ENCODE measurements around a stretch of chr13.

DNA sequence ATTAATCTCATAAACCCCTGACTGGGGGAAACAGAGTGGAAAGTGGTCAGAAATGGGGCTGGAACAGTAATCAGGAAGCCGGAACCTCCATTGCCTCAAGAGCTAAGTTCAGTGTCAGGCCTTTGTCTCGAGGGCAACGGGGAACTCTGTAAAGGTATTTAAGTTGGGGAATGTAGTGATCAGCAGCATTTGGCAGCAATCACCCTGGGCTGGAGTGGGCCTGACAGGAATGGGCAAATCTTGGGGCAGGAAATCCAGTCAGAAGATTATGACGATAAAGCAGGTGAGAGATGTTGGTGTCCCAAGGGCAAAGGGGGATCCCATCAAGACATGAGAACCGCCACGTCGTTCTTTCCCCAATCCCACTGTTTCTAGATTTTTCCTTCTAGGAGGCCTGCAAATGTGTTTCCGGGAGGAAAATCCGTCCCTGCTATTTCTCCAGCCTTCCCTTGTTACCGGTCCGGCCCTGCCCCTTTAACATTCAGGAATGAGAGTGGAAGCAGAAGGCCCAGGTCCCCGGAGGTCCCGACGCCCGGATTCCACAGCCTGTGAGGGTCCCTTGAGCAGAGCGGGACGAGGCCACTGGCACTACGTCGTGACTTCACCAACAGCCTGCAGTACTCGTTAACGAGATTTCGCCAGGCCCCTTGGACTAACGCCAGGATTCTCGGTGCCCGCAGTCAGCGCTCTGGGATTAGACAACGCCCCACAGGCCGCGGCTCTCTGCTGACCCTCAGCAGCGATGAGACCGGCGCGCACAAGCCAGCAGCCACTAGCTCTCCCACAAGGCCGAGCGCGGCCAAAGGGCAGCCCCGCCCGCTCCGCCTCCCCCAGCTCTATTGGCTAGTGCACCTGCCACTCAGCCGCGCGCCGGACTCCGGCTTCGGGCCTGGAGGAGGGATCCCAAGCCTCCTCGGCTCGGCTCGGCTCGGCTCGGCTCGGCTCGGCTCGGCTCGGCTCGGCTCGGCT is 19.6 kb downstream of the SMIM2 start:
- RRBS, result 25% methylated on average over 2 of the region's 56 CpGs

- RRBS, result no CpG with 5 or more reads among the region's 8 CpGs
These were observed 102.6 kb upstream of the SERP2 start for GRCh38 chr13:44270867-44271586.

- RRBS, result no CpG with 5 or more reads among the region's 4 CpGs
These were observed 60.0 kb upstream of the SERP2 start for GRCh38 chr13:44313441-44314166.

GRCh38 chr13:44332328-44332958 is 41.2 kb upstream of the SERP2 start:
- RRBS, result no CpG with 5 or more reads among the region's 6 CpGs

DNA sequence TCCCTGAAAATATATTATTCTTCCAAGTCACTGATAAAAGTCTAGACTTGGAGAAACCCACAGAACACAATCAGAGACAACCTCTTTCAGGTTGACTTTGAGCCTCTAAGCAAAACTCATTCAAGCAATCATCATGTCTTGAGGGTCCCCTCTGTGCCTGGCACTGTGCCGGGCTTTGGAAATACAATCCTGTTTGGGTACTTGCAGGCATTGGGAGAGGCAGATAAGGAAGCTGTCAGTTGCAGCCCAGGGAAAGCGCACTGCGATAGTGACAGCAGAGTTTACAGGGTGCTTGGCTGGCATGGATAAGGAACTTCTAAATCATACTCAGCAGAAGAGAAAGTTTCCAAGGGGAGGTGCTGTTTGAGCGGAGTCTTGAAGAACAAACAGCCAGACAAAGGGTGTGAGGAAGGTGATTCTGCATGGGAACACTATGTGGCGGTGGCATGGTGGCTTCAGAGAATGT is 9.0 kb downstream of the SERP2 start:
- RRBS, result no CpG with 5 or more reads among the region's 5 CpGs

GRCh38 chr13:44393339-44393925 is 19.8 kb downstream of the SERP2 start:
- RRBS, result no CpG with 5 or more reads among the region's 8 CpGs

DNA sequence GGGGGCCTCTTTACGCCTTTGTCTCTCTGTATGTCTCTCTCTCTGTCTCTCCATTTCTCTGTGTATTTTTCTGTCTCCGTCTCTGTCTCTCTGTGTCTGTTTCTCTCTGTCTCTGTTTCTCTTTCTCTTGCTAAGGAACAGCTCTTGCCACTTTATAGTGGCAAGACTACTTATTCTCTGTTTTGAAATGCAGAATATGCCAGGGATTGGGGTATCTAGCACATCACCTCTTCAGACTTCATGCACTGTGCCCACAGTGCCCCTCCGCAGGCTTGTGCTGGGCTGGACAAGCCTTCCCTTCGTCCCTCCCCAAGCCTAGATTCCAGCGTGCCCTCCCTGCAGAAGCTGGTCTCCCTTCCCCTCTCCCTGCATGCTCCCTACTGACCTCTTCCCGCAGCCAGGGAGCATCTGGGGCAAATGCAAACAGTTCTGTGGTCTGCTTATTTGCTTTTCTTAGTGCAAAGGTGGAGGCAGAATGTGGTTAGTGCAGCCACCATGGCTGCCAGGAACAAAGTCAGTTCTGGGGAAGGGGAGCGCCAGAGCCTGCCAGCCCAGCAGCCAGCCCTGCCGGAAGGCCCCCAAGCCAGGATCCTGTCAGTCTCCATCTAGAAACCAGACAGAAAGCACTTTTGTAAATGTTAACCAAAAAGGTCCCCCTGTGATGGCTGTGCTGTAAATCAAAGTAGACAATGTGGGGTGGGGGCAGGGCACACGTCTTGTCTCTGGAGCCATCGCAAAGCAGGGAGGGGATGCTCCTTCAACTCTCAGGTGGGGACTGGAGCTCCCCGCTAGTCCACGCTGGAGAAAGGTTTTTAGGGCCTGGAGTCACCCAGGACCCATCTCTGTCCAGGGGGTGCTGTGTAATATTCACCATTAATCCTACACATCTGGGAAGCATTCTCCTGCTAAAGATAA is 30.6 kb downstream of the SERP2 start:
- RRBS, result no CpG with 5 or more reads among the region's 12 CpGs

DNA sequence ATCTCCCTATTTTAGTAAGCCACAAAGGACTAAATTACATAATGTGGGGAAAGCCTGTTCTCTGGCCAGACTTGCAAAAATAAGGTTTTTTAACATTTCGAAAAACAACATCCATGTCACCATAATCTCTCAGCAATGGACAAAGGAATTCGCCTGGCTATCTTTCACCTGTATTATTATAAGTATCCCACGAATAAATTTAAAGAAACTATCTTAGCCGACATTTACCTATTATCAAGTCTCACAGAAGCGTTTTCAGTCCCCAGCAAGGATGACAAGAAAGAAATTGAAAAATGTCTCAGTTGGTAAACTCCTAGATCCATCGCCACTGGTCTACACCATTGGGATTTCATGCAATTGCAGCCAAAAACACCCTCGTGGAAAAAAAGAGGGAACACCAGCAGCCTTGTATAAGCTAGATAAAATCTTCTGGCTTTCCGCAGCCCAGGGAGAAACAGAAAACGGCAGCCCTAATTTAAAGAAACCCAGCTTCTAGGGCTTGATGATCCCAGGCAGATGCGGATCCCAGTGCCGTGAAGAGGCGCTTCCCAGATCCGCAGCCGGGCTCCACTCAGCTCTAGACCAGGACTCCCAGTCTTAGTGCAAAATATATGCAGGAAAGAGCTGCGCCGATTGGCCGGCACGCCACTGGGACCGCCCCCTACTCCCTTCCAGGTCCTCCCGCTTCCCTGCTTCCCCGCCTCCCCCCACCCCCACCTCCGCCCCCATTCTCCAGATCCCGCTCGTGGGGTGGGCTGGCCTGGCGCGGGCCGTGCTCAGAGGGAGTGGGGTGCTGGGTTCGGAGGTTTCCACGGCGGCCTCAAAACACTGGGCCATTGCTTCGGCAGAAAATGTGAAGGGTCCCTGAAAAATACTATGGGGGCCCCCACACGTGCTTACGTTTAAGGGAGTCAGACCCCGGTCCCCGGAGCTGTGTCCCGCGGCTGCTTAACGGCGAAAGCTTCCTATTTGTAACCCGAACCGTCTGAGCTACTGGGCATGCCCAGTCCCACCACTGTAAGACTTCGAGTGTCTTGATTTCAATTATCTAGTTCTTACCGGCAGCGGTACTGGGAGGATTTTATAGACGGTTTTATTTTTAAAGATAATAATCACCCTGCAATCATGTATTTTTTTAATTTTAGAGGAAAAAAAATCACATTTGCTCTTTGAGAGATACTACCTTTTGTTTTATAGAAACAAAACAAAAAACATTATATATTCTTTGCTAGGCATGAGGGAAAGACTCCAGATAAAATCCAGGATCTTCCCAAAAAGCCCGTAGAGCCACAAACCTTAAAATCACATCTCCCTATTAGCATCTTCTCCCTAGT is 63.1 kb downstream of the SERP2 start:
- RRBS, result under 1% methylated on average over 4 of the region's 46 CpGs

GRCh38 chr13:44437744-44438036 is 64.1 kb downstream of the SERP2 start:
- RRBS, result no CpG with 5 or more reads among the region's 1 CpG

DNA sequence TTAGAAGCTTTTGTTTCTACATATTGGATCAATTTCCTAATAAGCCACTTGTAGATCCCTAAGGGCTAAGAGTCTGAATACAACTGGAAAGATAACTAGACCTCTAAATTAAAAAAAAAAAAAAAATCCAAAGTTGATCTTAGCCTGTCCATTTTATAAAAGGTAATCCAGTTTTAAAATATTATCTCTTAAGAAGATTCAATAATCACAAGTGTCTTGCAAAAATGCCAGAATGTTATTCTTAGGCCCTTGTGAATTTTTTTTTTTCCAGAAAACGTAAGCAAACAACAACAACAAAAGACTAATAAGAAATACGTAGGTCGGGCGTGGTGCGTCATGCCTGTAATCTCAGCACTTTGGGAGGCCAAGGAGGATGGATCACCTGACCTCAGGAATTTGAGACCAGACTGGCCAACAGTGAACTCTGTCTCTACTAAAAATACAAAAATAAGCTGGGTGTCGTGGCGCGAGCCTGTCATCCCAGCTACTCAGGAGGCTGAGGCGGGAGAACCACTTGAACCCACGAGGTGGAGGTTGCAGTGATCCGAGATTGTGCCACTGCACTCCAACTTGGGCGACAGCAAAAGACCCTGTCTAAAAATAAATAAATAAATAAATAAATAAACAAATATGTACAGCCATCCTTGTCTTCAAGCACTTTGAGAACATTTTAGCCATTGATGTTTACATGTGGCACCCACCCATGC is 21.0 kb downstream of the TSC22D1 start:
- RRBS, result no CpG with 5 or more reads among the region's 12 CpGs

DNA sequence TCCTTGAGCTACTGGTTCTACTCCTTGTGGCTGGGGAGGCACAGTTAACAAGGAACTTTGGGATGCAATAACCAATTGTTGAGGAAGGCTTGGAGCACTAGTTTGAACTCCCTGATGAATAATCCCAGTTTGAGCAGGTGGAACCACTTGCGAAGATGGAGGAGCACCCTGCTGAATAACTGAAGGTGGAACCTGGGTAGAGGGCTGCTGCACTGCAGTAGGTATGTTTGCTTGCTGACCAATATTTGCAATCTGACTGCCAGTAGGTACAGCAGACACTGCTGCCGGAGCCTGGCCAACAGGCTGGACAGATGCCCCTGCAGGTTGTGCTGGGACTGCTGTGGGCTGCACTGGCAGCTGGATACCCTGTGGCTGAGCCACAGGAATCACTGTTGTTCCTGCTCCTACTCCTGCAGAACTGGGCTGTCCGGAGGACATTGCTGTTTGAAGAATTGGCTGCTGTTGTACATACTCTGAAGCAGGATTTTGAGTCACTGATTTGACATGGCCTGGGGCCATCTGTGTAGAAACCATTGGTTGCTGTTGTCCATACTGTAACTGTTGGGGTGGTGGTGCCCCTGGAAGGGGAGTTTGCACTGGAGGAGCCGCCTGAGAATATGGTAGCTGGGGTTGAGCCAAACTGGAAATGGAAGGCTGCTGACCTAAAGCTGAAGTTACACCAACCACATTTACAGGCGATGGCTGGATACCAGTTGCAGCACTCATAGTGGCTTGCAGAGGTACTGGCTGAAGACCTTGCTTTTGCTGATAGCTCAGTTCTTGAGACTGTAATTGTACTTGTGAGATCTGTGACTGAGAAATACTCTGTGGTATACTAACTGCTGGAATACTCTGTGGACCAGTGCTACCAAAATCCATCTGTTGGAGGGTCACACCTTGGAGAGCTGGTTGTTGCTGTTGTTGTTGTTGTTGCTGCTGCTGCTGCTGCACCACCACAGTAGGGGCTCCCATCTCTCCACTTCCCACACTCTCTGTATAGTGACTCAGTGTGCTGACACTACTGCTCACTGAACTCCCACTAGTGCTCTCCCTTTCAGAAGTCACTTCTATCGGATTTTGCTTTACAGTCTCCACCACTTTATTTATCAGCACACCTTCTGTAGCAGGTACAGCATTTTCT is 2.1 kb downstream of the TSC22D1 start:
- RRBS, result no CpG with 5 or more reads among the region's 6 CpGs

GRCh38 chr13:44576879-44577209 is 714 bp upstream of the TSC22D1 start:
- RRBS, result 1% methylated on average over 9 of the region's 39 CpGs

DNA sequence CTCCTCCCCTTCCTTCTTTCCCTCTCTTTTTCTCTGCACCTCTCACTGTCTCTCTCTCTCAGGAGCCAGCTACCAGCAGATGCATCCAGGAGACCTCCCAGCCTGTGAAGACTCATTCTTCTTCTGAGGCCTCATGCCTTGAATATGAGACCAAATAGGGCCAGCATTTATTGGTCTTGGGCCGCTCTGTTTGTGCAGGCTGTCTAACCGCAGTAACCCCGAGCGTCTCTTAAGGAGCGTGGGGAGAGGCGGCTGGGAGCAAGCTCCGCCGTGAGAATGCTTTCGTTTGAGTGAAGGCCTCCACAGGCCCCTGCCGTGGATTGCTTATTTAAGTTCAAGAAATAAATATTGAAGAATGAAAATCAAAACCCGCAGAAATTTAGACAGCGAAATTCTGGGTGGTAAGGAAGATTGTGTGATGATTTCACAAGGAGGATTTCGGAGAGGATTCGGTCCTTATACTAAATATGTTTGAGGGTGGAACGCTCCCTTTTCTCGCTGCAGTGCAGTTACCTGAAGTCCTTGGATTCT is 166.9 kb downstream of the NUFIP1 start:
- RRBS, result no CpG with 5 or more reads among the region's 16 CpGs

GRCh38 chr13:45121319-45121681 is 990 bp downstream of the GTF2F2 start:
- RRBS, result no CpG with 5 or more reads among the region's 4 CpGs

- RRBS, result no CpG with 5 or more reads among the region's 4 CpGs
These were observed 18.3 kb upstream of the KCTD4 start for GRCh38 chr13:45219146-45219628.

- RRBS, result no CpG with 5 or more reads among the region's 11 CpGs
These were observed 4.9 kb downstream of the TPT1 start for GRCh38 chr13:45335715-45336757.

- RRBS, result no CpG with 5 or more reads among the region's 20 CpGs
These were observed 34.6 kb downstream of the SLC25A30 start for GRCh38 chr13:45383369-45384264.

DNA sequence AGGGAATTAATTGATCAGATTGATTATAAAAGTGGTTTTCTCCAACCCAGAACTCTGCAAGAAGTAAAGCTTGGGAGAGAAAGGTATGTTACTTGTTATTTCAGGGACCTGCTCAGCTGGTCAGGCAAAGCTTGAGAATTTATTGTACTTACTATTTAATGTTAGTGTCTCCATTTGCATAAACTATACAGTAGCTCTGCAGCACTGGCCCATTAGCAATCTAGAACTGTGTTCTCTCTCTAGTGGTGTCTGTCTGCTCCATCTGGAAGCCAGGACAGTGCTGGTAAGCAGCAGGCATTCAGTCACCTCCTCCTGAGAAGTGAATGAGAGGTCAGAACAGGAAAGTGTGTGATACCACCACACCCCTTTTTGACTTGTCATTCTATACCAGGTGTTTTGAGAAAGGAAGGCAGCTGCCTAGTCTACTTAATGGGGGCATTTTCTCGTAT is 3.8 kb downstream of the COG3 start:
- RRBS, result no CpG with 5 or more reads among the region's 1 CpG

GRCh38 chr13:45701028-45701926 is 843 bp upstream of the CBY2 start:
- RRBS, result no CpG with 5 or more reads among the region's 4 CpGs

Data from PFSK-1 (cell line).